Fibroblast of the aortic adventitia (primary cell): ENCODE measurements around the gene MED1.

DNA sequence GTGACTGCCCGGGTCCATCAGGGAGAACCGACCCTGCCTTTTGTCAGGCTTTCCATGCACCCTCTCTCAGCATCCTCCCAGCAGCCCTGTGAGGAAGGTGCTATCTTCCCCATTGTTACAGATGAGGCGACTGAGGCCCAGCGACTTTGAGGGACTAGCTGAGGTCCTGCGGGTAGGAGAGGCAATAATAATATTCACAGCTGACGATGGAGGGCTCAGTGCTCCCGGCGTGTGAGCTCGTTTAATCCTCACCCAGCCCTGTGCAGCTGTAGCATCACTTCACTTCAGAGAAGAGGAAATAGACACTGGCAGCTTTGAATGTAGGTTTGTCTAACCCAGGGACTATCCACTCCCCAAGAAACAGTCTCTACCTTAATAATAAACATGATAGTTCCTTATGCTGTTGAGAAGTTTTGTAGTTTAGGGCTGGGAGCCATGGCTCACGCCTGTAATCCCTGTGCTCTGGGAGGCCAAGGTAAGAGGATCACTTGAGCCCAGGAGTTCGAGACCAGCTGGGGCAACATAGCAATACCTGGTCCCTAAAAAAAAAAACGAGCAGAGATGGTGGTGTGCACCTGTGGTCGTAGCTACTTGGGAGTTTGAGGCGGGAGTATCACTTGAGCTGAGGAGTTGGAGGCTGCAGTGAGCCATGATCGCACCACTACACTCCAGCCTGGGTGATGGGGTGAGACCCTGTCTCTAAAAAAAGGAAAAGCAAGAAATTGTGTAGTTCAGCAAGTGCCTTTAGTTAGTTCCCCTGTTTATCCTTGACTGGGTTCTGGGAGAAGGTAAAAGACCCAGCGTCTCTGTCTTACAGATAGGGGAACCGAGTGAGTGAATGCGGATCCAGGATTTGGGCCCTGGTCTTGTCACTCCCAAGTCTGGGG, 21.8 kb downstream of the LASP1 start:
- CAGE, long polyA plus RNA = no peak

- CAGE, long polyA plus RNA = no peak
Observed at GRCh38 chr17:38893194-38894078, 23.6 kb downstream of the LASP1 start.

- CAGE, long polyA plus RNA = no peak
Observed at GRCh38 chr17:39057697-39058145, 90.5 kb upstream of the FBXO47 start.

DNA sequence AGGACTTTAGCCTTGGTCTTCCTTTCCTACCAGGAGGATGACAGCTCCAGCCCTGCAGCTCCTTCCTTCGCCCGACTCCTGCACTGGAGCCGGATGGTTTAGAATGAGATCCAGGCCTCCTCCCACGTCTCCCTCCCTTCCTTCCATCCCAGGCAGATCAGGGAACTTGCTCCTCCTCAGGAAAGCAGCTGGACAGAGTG, 60.2 kb downstream of the PLXDC1 start:
- CAGE, long polyA plus RNA = no peak

GRCh38 chr17:39132289-39132570, 19.2 kb downstream of the PLXDC1 start:
- CAGE, long polyA plus RNA = no peak

DNA sequence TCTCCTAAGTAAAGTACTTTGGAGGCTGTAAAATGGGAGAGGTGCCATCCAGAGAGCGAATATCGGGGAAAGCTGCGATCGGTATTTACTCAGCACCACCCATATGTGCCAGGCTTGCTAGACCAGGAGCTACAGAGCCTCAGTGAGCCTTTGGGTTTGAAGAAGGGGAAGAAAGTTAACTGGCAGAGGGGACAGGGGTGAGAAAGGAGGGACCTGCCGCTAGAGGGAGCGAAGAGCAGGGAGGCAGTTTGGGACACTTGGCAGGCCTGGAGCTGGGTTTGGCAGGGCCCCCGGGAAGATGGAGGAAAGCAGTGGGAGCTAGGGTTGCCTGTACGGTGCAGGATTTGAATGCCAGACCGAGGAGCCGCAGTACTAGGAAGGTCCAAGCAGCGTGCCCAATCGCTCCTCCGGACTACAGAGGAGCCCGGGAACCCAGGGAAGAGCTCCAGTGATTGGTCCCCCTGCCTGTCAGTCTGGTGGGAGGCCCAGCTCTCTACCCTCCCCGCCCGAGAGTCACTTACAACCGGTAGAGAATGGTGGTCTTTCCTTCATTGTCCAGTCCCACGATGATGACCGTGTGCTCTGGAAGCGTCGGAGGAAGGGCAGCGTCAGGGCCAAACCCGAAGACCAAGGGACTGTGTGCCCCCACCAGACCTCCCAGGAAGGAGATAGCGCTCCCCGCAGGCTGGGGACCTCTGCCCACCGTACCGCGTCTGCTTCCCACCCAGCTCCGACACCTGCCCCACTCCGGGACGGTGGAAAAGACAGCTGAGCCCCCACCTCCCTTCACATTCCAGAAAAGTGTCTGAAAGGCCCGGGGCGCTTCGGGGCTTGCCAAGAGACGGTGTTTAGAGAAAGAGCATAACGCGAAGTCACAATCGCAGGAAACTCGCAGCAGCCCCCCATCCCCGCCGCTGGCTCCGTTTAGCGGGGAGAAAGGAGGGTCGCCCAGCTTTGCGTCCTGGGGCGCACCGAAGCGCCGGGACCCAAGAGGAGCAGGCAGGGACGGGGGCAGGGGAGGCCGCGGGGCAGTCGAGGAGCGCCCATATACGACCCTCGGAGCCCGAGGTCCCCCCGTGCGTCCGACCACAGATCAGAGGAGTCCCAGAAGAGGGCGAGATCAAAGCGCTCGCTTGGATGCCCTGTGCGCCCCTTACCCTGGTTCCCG, 1.0 kb downstream of the ARL5C start:
- CAGE, long polyA plus RNA = no peak

DNA sequence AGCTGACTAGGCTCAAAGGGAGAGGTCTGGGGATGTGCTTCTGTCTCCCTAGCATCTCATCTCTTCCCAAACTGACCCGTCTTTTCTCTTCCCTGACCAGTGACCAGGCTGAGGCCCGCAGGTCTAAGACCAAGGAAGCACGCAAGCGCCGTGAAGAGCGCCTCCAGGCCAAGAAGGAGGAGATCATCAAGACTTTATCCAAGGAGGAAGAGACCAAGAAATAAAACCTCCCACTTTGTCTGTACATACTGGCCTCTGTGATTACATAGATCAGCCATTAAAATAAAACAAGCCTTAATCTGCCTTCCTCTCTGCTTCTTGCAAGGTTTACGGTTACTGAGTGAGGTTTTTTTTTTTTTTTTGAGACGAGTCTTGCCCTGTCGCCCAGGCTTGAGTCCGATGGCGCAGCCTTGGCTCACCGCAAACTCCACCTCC, 4.4 kb downstream of the RPL19 start:
- CAGE, long polyA plus RNA = no peak

GRCh38 chr17:39238115-39238563, 12.4 kb upstream of the STAC2 start:
- CAGE, long polyA plus RNA = no peak

DNA sequence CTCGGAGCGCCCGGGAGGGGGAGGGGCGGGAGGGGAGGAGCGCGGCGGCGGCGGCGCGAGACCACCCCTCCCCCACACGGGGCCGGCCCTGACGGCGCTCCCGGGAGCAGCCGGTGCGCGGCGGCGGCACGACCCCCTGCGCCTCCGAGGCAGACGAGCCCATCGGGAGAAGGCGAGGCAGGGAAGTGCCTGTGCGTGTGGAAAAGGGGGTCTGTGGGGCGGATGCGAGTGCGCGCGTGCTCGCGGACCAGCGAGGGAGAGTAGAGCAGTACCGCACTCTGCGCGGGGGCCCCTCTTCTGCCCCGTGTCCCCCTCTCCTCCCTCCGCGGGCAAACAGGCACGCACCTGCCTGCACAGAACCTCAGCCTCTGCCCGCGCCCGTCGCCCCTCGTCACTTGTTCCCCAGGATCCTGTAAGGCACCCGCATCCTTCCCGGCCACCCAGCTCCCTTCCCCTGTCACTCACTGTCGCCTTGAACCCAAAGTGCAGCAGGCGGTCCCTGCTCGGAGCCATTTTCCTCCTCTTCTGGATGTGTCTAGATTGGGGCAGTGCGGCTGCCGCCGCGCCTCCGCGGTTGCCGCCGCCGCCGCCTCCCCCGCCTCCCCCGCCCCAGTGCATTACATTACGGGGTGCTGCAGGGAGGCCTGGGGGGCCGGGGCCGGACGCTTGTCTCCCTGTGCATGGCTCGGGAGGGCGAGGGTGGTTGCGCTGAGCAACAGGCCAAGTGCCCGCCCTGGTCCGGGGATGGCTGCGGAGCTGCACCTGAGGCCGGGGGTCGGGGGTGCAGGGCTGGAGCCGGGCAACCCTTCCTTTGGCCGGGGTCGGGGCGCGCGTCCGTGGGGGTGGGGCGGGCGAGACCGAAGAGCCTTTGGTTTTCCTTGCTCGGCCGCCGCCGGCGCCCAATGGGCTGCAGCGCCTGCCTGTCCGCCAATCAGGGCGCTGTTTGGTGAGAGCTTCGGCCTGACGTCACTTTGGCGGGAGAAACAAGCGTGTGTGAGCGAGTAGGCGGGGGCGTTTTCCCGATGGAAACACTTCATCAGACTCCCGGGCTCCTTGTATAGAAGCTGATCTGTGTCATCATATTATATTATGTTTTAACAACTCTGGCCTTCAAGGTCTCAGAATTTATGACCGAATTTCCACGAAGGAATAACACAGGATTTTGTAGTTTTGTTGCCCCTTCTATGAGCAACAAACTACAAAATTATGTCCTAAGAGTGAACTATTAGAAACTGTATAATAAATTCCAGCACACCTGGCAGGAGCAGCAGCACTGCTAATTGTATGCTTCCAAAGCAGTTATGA, 734 bp upstream of the FBXL20 start:
- CAGE, long polyA plus RNA = no peak

DNA sequence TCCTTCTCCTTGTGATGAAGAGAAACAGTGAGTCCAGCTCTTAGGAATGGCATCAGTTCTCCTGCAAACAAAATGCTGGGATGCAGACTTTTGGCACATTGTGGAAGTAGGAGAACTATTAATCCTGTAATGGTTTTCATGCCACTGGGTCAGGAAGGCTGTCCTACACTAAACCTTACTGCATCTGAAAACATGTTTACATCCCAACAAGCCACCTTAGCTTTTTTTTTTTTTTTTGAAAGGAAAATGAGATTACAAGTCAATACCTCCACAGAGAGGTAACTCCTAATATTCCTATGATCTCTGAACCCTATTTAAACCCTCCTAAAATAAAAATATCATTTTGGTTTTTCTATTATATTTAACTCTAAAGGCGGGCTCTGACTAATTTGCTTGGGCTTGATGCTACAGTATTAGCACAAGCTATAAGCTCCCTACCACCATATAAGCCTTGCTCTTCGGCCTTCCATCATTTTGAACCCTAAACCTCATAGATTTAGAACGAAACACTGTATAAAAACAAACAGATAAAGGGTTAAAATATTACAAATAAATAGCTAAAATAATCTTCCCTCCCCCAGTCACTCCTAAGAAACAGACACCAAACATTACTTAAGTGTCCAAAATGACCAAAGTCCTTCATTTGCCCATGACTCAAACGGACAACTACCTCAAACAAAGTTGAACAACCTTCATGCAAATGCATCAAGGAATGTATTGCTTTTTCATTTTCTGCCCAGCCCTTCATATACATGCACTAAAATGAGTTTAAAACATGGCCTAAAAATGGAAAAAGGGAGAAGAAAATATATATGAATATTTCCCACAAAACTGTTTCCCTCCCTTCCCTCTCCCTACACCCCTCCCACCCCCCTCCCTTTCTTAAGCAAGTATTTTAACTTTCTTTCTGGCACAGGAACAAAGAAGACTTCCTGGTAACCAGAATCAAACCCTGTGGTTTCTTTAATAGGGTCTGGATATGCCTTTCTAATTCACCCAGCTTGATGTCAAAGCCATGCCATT, 5.2 kb upstream of the FBXL20 start:
- CAGE, long polyA plus RNA = no peak

- CAGE, long polyA plus RNA = no peak
Observed at GRCh38 chr17:39450791-39451532, at the start of gene MED1. MED1 (minus strand) TSS chr17:39451263.

DNA sequence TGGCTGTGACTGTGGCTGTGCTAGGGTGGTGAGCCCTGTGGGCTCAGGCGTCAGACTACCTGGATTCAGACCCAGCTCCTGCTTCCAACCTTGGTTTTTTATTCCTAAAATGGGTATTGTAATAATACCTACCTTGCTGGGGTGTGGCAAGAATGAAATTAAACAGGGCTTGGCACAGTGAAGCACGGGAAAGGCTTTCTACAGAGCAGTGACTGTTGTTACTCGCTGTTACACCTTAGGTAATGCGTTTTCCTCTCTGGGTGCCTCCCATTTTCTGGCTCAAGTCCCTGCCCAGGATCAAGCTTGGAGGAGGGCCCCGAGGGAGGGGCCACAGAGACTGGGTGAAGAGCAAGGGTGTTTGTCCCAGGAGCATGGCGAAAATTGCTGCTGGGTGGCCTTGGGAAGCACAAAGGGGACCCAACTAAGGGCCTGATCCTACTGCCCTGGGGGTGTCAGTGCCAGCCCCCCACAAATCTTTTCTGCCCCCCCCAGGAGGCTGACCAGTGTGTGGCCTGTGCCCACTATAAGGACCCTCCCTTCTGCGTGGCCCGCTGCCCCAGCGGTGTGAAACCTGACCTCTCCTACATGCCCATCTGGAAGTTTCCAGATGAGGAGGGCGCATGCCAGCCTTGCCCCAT, 13.4 kb downstream of the MIEN1 start:
- CAGE, long polyA plus RNA = no peak

DNA sequence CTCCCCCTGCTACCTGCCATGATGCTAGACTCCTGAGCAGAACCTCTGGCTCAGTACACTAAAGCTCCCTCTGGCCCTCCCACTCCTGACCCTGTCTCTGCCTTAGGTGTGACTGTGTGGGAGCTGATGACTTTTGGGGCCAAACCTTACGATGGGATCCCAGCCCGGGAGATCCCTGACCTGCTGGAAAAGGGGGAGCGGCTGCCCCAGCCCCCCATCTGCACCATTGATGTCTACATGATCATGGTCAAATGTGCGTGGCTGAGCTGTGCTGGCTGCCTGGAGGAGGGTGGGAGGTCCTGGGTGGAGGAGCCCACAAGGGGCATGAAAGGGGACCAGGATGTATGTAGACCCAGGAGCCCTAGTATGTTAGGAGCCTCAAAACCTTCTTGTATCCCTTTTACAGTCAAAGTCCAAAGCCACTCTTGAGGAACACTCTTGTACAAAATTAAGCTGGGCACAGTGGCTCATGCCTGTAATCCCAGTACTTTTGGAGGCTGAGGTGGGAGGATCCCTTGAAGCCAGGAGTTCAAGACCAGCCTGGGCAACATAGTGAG, 4.7 kb downstream of the MIEN1 start:
- CAGE, long polyA plus RNA = no peak

- CAGE, long polyA plus RNA = no peak
Observed at GRCh38 chr17:39742775-39743233, 5.1 kb downstream of the GRB7 start.

- CAGE, long polyA plus RNA = no peak
Observed at GRCh38 chr17:39774990-39775588, 37.4 kb downstream of the GRB7 start.

- CAGE, long polyA plus RNA = no peak
Observed at GRCh38 chr17:39924110-39924775, 3.2 kb downstream of the ORMDL3 start.

- CAGE, long polyA plus RNA = no peak
Observed at GRCh38 chr17:39948477-39948838, 14.3 kb upstream of the GSDMA start.

DNA sequence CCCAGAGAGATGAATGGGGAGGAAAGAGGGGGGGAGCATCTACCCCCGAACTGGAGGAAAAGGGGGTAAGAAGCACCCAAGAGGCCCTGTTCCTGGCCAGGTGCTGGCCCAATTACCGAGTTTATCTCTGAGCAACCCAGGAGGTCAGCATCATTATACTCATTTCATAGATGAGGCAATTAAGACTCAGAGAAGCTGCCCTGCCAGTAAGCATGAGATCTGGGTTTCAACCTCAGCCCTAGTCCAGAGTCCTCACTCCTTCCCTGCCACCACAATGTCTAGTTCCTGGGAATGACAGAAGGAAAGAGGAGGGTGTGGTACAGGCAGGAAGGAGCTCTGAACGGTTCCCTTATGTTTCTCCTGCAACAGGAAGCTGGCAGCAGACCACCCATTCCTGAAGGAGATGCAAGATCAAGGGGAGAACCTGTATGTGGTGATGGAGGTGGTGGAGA, 7.3 kb downstream of the GSDMA start:
- CAGE, long polyA plus RNA = no peak

- CAGE, long polyA plus RNA = no peak
Observed at GRCh38 chr17:40015049-40015320, 255 bp upstream of the CSF3 start.

DNA sequence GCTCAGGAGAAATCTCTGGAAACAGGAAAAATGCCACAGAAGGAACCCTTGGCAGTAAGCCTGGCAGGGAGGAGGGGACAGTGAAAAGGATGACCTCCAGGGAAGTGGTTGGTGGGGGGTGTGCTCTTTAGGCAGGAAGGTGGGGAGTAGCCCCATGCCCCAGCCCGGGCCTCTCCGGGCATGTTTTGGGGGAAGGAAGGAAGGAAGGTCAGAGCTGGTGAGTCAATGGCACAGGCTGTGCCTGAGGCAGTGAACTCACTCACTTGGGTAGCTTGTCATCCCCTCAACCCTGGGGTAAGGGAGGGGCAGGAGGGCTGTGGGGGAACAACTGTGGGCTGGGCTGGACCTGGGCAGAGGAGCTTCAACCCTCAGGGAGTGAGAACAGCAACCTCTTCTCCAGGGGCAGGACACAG, 6.2 kb downstream of the CSF3 start:
- CAGE, long polyA plus RNA = no peak